Neural crest cell (in vitro differentiated cells): ENCODE results near the gene CDK18.

DNA sequence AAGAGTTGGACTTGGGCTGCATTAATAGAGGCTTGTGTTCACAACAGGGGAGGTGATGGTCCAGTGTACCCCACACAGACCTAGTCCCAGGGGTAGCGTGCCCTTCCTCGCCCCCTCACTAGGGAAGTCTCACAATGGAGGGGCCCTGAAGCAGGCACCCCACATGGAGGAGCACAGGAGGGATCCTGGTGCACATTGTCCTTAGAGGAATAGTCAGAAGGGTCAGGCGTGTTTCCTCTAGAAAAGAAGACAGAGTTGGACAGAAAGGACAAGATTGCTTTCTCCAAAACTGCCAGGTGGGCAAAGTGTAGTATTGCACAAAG lies 23.4 kb downstream of the ETNK2 start:
- PRO-cap: no peak

DNA sequence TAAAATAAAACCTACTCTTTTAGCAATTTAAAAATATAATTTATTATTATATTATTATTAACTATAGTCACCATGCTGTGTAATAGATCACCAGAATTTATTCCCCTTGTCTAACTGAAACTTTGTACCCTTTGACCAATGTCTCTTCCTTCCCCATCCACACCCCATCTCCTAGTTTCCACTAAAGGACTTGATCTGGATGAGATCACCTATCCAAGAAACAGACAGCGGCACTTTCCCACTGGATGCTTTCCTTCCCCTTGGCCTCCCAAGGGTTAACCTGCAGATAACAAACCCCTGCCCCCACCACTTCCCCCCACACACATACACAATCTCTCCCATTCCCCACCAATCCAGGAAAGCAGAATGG lies 24.8 kb downstream of the PLEKHA6 start:
- PRO-cap: no peak

DNA sequence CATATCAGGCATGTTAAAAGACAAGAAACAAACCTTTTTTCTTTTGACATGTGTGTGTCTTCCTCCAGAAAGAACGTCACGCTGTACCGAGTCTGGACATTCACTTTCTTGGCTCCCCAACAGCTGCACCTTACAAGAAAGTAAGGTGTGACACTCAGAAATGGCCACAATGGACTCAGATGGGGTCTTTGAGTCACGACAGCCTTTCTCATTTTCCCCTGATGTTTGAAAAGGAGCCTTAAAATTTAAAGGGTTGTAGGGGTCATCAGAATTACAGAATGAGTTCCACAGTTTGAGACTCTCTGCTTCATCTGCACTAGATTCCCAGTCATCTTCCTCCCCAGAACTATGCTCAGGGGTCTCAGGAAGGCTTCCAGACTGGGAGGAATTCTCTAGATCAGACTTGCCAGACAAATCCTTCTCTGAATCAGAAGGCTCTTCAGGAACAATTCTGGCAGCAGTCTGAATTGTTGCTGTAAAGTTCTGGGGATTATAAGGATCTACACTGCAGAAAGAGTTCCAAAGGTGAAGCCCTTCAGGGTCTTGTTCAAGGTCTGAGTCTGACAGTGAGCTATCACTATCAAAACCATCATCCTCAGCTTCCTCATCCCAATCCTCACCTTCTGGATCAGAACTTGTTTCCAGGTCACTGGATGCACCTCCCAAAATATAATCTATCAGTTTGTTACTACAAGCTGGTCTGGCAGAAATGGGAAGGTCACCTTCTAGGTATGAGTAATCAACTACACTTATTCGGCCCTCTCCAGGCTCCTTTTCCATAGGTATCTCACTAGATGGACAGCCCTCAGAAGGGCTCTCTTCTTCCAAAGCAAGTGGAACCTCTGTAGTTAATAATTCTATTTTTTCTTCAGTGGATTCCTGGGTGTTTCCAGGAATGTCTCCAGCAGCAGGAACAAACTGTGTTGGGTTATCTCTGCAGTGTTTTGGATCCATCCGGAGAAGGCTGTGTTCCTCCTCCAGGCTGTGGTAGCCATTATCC lies 1.9 kb downstream of the PPP1R15B start:
- PRO-cap: no peak

DNA sequence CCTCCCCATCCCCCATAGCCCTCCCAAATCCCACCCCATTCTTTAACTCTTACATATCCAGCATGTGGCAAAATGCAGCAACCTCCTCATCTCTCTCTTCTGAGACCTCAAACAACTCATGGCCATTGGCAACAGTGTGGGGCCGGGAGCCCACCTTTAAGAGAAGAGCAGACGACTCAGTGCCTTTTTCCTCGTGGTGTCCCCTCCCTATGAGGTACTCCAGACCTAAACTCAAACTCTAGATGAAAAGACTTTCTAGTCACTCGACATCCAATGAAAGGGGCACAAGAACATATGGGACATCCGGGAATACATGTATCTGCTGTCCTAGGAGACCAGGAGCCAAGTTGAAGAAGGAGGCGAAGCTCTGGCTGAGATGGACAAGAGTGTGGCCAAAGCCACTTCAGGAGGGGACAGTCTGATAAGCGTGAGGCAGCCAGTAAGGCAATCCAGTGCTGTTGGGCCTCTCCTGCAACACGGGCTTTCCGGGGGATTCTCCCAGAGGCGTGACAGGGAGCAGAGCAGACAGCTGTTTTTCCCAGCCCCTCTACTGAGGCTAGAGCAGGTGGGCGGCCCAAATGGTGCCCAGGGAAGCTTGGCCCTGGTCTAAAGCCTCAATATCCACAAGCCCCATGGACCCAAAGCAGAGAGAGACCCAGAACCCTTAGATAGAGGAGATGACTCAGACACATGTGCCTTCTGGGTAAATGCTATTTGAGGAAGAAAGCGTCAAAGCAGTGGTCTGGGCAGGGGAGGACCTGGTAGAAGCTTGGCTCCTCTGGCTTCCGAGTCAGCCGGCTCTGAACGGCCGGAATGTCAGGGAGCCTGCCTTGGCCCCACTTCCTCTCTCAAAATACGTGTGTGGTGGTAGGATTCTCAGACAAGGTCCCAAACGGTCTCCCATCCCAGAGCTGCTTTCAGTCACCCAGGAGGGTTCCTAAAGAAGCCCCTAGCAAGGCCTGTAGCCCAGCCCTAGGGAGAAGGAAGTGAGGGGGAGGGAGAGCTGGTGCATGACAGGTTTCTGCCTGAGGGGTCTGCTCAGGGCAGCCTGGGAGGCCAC lies 29.1 kb downstream of the PIK3C2B start:
- PRO-cap: no peak

- PRO-cap: no peak
Observed at GRCh38 chr1:204537841-204538601, 21.8 kb downstream of the MDM4 start.

GRCh38 chr1:205037761-205037960 lies 5.4 kb upstream of the CNTN2 start:
- PRO-cap: no peak

DNA sequence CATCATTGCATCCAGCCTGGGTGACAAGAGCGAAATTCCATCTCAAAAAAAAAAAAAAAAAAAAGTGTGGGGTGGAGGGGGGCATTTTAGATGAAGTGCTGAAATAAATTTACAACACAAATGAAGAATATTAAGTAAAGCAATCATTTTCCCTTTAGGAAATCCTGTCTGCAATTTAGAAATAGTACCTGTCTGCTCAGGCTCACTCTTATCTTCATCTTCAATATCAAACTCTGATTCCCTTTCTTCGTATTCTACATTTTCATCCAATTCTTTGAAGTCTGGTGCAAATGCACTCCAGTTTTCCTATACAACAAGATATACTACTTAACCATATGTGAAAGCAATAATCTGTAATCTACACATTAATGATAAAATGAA lies 14.5 kb upstream of the TMEM81 start:
- PRO-cap: no peak

DNA sequence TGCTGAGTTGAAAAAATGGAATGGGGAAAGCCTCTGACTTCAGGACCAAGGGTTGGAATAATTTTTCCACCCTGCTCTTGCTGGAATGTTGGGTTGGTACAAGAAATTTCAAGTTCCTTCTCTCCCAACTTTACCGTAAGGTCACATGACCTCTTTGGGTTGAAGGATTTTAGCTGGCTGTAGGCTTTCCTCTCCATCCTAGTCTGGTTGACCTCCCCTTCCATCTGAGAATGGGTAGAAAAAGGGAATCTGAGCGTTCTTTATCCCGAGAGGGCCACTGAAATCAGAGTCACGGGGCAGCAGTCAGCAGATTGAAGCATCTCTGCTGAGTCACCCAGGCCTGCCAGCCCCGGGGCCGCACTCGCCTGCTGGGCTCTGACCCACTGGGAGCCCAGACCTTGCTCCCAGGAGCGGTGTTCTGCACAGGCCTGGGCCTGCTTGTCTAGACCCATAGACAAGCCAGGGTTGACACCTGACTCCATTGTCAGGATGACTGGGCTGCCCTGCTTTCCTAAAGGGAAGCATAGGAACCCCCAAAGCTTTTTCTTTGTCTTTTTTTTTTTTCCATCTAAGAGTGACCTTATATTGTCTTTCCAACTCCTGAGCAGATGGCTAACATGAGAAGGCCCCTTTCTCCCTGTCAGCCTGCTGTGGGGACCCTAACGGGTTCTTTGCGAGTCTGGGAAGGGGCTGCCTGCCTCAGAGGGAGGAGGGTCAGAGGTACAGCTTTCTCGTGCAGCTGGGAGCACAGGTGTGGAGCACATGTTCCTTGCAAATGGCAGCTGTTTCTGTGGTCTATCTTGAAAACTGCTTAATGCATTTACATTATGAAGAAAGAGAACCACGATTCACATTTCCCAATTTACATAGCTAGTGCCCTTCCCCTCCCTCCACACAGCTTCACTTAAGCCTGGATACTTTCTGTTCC lies 31.2 kb downstream of the TMCC2 start:
- PRO-cap: no peak

GRCh38 chr1:205504199-205505029 lies at the start of gene CDK18:
TSS of gene CDK18 (plus strand) at chr1:205504669.
- PRO-cap: bidirectional peak, plus-strand start at chr1:205504553, minus-strand start at chr1:205504479; bidirectional peak, plus-strand start at chr1:205504967, minus-strand start at chr1:205504845

- PRO-cap: bidirectional peak, plus-strand start at chr1:205592037, minus-strand start at chr1:205591893
Observed at GRCh38 chr1:205591518-205592562, 23.0 kb downstream of the MFSD4A start.

DNA sequence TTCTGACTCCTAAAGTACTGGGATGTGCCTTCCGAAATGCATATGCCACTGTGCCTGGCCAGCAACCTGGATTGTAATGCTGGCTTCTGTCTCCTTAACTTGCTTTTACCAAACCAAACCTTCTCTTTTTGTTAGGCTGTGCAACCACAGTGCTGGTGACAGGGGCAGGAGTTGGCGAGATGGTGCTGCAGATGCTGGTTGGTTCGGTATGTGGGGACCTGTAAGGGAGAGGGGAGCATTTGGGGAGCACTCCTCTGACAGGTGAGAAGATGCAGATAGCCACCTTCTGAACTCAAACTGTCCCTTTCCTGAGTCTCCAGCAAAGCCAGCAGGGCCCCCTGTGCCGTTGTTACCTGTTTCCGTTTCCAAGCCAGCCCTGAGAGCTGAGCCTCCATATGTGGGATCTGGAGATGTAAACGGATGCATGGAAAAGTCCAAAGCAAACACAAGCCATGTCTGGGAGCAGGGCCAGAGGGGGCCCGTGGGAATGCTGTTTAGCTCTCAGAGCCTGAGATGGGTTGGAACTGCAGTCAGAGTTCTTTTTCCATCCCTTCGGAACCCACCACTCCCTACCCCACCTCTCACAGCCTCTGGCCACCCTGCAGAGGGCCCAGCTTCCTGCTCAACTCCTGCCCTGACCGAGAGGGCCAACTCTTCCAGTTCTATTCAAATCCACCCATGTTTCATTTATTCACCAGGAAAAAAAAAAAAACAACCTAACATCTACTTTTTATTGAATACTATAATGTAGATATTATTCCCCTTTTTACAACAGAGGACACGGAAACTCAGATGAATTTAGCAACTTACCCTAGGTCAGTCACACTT lies 29.0 kb downstream of the MFSD4A start:
- PRO-cap: no peak

- PRO-cap: no peak
Observed at GRCh38 chr1:205675786-205676417, 4.4 kb downstream of the SLC45A3 start.

DNA sequence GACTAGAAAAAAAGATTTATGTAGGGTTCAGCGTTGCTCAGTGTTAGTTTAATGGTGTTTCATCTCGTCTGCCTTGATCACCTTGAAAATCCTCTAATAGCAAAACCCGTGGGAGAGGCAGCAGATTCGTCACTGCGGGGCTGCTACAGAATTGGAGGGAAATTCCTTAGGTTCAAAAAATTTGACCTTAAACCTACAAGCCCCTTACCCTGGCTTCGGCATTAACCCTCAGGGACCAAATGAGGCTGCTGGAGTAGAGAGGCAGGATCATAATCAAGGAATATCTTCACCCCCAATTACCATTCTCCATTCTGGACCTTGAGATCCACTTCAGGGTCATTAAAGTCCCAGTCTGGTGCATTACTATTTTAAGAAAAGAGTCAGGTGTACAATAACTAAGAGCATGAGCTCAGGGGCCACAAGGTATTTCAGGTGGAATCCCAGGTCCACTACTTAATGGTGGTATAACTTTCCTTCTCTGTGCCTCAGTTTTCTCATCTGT lies 561 bp upstream of the NUCKS1 start:
- PRO-cap: bidirectional peak, plus-strand start at position 239 of the sequence, minus-strand start at position 164 of the sequence

GRCh38 chr1:205900033-205900350 lies 43.3 kb downstream of the SLC26A9 start:
- PRO-cap: no peak

DNA sequence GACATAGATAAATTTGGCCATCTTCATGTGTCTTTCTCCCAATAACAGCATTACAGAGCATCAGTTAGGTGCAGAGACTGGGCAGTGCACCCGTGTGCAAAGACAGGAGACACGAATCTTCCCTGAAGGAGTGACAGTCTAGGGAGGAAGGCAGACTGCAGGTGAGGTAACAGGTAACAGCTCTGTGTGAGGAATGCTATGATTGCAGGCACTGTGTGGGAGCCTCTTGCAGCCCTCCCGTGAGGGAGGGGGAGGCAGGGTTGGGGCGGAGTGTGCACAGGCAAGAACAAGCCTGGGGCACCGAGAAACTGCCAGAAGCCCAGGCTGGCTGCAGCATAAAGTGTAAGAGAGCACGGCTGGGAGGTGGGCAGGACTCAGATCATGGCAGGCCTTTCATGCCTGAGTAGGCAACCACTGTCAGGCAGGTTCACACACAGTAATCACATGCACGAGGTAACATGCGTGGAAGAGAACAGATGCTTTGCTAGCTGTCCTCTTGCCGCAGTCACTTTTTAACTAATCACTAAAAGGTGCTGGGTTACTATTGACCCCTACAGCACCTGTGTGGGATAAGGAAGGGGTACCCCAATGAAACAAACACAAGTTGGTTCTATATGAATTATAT lies 11.3 kb upstream of the RHEX start:
- PRO-cap: no peak

- PRO-cap: no peak
Observed at GRCh38 chr1:206048438-206049135, 4.4 kb upstream of the RHEX start.

DNA sequence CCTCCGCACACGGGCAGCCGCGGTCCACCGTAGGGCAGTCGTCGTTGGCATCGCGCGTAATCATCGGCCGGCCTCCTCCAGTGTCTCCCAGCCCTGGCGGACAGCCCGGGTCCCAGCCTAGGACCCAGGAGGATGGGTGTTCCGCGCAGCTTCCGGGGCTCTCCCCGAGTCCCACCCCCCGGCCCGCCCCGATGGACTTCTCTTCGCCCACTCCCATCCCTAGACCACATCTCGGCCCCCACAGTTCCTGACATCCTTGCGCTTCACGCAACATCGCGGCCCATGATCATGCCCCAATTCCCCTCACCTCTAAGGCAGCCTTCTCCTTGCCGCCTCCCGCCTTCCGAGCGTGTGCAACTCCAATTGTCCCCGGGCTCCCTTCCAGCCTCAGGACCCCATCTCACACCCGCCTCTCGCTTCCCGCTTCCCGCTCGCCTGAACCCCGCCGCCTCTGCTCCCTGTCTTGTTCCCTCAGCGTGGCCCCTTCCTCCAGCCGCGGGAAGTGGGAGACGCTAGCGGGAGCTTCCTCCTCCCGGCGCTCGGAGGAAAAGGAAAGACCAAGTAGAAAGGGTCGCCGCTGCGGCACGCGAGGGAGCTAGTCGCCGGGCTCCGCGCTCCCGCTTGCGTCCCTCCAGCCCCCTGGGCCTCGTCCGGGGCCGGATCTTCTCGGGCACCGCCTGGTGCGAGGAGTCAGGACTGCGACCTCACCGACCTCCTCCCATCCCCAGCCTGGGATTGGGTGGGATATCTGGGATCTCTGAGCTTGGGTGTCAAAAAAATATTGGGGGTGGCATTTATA lies 803 bp downstream of the SRGAP2 start:
- PRO-cap: no peak

DNA sequence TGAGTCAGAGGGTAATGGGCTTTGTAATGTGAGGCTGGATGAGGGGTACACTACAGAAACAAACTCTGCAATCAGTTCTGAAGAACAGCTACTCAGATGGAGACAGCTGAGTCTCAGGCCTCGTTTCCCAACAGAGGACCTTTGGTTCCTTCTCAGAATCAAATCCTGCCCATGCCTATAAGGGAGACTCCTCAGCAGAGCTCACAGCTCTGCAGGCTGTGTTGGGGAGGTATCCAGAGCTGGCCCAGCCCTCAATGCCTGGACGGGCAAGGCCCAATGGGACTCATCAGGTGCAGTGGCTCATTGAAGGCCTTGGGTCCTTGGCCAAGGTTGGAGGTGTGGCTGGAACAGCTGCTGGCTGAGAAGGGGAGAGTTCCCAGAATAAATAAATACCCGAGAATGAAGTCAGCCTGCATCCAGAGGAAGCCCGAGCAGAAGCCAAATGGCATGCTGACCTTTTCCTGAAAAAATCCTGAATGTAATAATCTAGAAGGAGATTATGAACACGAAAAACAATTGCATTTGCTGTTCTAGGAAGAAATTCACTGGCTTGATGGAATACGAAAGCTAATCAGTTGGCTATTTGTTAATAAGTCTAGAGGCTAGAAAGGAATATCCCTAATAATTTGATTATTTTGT lies 25.2 kb upstream of the IKBKE start:
- PRO-cap: no peak

DNA sequence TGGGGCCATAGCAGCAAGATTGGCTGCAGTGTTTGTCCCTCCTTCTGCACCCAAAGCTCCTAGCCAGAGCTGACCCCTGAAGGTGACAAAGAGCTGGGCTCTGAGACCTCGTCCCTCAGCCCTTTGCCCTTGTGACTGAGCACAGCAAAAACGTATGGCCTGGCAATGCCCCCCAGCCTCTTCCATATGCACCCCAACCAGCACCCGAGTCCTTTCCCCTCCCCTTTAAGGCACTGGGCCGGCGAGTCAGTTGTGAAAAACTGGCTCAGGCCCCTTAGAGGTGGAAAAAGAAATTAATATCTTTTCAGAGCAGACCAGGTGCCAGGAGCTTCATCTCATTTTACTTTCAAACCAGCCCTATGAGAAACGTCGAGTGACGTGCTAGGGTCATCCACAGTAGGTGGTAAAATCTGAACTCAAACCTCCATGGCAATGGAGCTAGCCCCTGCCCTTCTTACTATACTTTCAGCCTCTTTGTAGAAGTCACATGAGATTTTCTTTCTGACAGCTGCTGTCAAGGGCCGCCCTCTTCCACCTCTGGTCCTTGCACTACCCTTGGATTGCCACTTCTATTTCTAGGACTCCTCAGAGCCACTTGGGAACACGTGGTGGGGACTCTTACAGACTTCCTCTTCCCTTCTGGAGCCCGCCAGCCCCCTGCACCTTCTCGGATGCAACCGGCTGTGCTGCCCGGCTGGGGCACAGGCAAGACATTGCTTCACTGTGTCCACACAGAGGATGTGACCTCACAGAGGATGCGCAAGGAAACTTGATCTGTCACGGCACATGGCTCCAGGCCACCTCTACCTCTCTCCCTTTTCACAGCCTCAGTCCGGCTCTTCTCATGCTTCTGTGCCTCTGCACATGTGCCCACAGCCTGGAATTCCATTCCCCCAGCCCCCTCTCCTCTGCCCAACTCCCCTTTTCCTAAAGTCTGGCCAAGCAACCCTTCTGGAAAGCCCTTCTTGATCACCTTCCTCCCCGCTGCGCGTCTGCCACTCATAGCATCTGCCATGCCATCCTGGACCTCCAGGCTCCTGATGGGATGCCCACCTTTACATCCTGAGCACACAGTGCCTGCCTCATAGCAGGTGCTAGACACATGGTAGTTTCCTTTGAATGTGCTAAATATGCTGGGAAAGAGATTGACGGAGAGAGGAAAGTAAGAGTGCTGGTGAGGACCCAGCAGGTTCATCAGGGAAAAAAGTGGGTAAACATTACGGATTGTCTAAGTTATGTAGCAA lies 2.4 kb upstream of the IKBKE start:
- PRO-cap: no peak

DNA sequence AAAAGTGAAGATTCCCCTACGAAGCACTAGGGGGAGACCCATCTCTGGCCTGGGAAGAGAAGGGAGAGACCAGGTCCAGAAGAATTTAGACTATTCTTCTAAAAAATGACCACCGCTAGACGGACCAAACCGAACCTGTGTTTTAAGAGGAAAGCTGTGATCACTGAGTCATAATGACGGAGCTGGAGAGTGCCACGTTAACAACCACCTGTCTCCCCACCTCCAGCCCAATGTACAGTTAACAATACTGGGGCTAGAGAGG lies 1.3 kb upstream of the RASSF5 start:
- PRO-cap: no peak